Placental pericyte (primary cell): ENCODE measurements around a stretch of chr2.

DNA sequence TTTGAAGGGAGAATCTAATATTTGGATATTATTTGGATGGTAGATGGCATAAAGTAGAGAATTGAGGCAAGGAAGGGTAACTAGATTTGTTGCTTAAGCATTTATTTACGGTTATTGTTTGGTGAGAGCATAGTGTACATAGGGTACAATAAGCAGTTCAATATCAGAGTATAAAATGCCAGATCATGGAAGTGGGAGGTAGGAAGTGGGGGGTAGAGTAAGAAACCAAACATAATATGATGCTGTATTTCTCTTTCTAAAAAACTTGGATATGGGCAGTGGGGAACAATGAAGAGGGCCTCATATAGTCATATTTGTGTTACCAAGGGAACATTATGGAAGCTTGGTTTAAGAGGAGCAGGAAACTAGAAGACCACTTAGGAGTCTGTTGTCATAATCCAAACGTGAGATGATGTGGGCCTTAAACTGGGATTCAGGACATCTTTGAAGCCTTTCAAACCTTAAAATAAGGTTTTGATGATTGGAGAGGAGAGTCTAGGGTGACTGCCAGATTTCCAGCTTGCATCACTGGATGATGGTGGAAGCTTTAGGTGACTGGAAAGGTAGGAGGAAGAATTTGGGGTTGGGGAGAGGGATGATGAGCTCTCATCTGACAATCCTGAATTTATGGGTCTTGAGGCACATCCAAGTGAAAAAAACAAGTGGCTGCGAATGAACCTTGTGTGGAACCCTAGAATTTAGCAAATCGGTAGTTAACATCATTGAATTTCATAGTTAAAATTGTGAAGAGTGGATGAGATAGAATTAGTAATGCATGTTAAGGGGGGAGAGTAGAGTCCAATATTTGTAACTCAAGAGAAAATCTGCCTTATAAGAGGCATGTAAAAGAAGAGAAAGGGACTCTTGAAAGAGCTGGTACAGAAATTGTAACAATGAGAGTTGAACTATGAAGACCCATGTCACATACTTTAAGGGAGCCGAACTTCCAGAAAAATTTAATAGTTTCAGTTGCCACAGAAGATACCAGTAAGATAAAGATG, 66.5 kb downstream of the SPOPL start:
- CAGE, long polyA plus RNA, result no peak

GRCh38 chr2:139816709-139817016, 1036.5 kb upstream of the NXPH2 start:
- CAGE, long polyA plus RNA, result no peak

GRCh38 chr2:142716417-142717113, 160.9 kb upstream of the KYNU start:
- CAGE, long polyA plus RNA, result no peak

GRCh38 chr2:143524722-143525359, 395.6 kb downstream of the ARHGAP15 start:
- CAGE, long polyA plus RNA, result no peak

- CAGE, long polyA plus RNA, result no peak
Measured at GRCh38 chr2:143793657-143793929, 538.7 kb downstream of the GTDC1 start.

- CAGE, long polyA plus RNA, result no peak
Measured at GRCh38 chr2:143845085-143845479, 487.2 kb downstream of the GTDC1 start.

- CAGE, long polyA plus RNA, result no peak
Measured at GRCh38 chr2:143901063-143901649, 431.2 kb downstream of the GTDC1 start.

DNA sequence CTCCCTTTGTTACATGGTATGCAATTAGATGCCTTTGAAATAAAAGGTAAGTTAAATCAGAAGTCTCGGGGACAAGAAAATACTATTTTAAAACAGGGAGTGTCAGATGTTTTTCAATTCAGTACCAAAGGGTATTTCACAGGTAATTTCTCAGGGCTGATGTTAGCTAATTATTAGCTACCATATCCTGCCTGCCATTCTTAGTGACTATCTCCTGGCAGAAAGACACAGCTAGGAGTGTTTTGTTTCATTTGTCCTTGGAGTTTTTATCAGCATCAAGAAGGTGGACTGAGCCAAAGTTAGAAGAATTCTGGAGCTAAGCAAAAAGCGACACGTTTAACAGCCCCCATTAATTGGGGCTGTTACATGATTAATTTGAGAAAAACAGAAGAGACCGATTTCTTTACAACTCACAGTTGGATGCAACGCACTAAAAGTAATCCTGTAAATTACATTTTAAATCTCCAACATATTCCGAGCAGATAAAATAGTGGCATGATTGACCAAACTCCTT, 397.7 kb downstream of the GTDC1 start:
- CAGE, long polyA plus RNA, result no peak

- CAGE, long polyA plus RNA, result no peak
Measured at GRCh38 chr2:144097607-144098389, 234.5 kb downstream of the GTDC1 start.

DNA sequence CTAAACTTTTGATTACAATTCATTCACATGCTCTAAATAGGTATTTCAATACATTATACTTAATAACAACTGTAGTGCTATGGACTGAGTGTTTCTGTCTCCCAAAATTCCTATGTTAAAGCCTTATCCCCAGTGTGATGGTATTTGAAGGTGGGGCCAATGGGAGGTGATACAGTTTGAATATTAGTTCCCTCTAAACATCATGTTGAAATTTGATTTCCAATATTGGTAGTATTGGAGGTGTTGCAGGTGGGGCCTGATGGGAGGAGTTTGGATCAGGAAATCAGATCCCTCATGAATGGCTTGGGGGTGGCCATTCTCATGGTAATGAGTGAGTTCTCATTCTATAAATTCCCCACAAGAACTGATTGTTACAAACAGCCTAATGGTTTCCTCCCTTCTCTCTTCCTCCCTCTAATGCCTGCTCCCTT, 64.5 kb downstream of the GTDC1 start:
- CAGE, long polyA plus RNA, result no peak

DNA sequence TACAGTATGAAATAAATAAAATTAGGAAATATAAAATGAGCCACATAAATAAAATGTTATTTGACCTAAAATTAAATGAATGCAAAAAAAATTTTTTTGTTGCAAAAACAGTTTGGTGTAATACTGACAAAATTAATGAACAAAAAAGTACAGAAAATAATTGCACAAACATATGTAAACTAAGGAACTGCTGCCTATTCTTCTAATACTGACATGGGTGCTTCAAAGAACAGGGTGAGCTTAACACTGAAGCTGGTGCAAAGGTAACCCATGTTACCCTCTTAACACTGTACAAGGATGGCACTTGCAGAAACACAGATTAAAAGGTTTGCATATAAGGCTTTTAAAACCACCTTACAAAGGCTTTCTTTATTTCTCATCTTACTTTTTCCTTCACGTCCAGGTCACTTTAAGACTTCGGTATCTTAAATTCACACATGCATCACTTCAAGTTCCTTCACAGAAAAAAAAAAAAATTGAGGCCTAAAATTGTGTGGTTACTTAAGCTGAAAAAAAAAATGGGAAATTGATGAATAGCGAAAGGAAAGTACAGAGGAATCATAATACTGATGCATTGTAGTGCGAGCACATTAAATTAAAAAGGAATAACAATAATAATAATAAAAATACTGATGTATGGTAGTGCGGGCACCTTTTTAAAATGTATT, 56.2 kb upstream of the GTDC1 start:
- CAGE, long polyA plus RNA, result no peak

- CAGE, long polyA plus RNA, result no peak
Measured at GRCh38 chr2:144420791-144421513, 88.6 kb upstream of the GTDC1 start.

DNA sequence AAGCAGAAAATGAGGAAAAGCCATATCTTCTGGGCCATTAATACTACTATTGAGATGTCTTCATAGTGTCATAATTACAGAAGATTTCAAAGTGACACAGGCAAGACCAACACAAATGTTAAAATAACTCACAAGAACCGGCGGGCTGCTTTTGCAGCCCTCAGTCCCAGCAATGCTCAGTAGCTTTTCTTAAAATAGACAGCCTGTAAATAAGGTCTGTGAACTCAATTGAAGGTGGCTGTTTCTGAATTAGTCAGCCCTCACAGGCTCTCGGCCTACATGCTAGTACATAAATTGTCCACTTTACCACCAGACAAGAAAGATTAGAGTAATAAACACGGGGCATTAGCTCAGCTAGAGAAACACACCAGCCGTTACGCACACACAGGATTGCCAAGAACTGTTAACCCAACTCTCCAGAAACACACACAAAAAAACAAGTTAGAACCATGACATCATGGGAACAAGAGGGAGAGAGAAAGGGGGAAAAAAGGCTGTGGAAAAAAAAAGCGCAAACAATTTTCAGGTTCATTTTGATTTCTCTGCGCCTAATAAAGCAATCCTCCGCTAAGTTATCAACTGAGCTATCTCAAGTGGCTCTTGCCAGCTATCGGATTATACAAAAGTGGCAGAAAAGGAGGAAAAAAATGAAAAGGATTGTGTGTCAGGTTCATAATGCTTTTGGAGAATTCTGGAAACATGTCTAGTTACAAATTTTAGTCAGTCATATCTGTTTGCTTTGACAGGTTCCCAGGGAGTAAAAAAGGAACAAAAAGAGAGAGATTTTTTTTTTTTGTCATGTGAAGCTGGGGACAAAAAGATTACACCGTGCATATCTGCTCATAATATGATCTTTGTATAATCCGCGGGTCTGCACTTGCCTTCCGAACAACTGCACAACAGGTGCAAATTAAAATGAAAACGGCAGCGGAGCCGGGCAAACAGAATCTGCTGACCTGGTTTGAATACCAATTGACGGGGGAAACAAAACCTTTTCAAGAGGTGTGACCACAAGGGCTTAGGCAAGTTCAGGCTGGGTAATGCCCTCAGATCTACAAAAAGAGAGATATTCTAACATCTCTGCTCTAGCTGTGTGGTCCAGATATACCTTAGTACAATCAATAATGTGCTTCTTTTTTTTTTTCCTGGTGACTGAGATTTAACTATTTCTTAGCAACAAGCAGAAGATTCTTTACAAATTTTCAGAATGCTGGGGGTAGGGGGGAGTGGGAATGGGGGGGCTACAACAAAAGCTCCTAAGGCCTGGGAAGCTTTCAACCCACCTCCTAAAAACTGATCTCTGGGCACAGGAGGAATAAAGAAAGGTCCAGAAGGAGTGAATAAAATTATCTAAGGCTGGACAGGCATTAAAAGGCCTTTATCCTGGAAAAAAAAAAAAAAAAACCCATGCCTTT, 88.8 kb downstream of the ZEB2 start:
- CAGE, long polyA plus RNA, result no peak

- CAGE, long polyA plus RNA, result no peak
Measured at GRCh38 chr2:144434745-144435542, 85.0 kb downstream of the ZEB2 start.

DNA sequence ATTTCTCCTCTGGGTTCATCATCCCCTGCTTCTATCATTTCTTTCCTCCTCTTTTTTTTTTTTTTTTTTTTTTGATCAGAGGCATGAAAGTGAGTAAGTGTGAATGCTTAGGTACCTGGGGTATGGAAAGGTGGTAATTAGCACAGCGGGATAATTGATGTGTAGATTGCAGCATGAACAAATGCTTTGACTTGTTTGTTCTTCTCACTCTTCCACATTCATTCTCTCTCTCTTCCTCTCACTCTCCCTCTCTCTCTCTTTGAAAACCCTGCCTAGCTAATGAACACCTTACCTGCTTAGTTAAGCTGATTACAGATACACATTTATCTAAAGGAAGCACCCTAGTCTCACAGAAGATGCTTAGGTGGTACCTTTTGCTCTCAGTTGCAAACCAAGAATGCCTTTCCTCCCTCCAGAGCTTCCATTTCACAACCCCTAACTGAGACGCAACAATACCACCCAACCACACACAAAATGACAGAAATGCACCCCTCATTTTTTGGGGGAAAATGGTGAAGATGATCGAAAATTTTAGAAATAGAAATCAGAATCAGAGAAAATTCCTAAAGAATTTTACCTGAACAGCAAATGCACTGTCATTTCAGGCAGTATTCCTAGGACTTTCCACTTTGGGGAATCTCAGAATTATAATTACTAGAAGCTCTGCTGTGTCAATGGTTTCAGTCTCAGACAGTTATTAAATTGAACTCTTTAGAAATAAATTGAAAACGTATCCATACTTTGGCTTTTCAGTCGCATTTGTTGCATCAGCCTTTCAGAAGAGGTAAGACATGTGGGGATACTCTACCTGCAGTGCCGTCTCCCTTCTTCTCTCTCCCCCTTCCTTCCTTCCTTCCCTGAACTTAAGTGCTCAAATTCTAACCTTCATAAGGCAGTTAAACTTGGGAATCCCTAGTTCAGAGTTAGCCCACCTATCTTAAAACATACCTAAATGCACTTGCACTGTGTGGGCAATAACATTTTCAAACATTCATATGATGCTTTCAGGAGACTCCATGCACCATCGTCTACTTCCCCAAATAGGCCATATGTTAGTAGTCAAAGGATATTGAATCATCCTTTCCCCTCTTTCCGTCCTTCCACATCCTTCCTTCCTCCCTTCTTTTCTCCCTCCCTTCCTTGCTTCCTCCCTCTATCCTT, 74.3 kb downstream of the ZEB2 start:
- CAGE, long polyA plus RNA, result no peak

- CAGE, long polyA plus RNA, result no peak
Measured at GRCh38 chr2:144465720-144466302, 54.1 kb downstream of the ZEB2 start.

DNA sequence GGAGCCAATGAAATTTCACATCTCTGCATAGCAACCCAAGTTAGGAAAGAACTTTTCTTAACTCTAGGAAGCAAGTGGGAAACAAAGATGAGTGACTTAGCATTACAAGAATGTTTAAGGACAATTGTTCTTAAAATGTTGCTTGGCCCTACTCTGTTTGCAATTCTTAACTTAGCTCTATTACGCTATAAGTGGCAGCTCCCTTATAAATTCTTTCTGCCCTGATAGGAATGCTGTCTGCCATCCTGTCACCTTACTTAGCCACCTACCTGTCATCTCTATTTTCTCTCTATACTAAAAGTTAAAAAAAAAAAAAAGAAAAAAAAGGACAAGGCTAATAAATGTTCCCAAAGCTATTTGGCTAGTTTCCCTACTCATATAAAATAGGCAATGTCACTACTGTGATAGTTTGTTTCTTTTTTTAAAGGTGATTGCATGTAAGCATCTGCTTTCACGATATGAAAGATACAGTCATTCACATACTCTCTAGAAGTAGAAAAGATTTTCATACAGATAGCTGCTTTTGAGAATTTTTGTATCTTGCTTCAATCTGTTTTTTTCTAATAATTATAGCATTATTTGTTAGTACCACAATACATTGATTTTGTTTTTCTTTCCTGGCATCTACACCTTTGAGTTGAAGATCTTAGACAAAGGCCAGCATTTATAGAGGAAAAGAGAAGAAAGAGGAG, 39.3 kb downstream of the ZEB2 start:
- CAGE, long polyA plus RNA, result no peak

DNA sequence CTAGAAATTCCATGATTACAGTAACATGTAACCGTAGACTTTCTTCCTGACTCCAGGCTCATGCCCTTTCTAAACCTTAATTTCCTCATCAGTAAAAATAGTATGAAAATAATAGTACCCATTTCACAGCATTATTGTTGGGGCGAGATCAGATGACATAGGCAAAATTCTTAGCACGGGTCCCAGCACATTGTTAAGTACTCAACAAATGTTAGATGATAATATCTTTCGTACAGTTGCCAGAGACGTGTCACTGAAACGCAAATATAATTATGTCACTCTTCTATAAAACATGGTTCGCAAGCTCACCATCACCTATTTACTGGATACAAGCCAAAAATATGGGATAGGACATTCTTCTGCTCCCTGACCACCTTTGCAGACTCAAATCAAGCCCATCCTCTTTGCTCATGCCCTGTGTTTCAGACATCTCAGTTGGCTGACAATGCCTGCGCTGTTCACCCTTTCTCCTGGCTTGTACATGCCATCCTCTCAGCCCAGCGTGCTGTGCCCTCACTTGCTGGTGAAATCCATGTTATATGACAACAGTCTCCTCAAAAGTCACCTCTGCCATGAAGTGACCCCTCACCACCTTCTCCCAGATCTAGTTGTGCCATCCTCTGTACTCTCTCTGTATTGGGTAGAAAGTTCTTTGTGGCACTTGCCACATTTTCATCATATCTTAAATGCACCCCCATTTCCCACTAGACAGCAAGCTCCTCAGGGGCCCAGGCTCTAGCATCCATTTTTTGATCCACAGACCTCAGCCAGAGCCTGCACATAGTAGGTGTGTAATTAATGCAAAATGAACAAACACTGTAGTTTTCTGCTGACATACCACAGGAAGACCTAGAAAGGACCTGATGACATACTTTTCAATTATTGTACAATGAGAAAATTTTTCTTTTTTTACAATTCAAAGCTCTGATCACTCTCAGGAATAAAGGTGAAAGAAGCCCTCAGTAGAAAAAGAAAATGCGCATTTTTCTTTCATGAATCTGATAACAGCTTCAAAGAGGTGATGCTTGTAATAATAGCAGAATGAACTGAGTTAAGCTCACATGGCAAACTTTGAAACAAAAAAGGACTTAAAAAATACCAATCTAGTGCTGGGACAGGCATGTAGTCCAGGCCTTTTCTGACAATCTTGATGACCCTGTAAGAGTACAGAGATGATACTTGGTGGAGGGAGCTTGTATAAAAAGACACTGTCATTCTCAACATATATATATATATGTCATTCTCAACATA, 22.9 kb downstream of the ZEB2 start:
- CAGE, long polyA plus RNA, result no peak

GRCh38 chr2:144508110-144509018, 11.6 kb downstream of the ZEB2 start:
- CAGE, long polyA plus RNA, result no peak

GRCh38 chr2:144509019-144509576, 10.8 kb downstream of the ZEB2 start:
- CAGE, long polyA plus RNA, result no peak